H7 (cell line): ENCODE results near the genes SHISAL2B, SREK1IP1 and MAST4.

- RAMPAGE, long total RNA: no peak
Observed at GRCh38 chr5:62387691-62388987, 15.6 kb downstream of the DIMT1 start.

- RAMPAGE, long total RNA: no peak
Observed at GRCh38 chr5:62653321-62653903, 74.8 kb downstream of the LRRC70 start.

DNA sequence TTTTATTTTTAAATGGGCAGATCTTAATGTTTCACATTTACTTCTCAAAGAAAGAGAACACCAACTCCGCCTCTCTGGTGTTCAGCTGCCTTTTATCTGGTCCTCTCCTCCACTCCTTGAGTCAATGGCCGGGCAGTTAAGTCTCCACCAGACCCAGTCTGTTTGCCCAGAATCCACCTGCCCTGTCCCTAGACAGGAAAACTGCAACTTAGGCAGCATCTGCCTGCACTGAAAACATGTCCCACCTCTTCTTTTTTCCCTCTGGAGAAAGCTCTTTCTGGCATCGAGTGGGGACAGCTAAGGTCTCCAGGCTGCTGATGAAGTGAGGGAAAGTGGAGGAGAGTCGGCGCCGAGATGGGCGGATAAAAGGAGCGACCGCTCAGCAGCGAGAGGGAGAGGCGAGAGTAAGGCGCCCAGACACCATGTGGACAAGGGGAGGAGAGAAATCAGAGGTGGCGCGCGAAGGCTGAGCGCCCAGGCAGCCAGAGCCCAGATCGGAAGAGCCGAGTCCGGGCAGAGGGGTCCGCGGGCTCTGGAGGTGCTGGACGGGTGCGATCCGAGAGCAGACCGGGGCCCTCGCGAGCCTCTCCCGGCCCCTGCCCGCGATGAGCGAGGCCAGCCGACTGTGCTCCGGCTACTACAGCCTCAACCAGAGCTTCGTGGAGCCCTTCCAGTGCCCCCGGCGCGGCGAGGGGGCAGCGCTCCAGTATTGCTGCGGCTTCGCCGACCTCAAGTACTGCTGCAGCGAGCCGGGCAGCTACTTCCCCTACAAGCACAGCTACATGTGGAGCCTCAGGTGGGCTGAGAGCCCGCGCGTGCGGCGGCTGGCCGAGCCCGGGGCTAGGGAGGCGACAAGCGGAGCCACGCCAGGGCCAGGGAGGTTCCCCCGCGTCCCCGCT lies at the start of gene SHISAL2B:
Gene SHISAL2B, plus strand, starts transcription at position 485 of the 899 bp plus-strand sequence.
- RAMPAGE, long total RNA: start-site peak on the plus strand centred at position 151 of the sequence, 81 bp wide, 20 reads; start-site peak on the plus strand centred at position 451 of the sequence, 123 bp wide, 341 reads

DNA sequence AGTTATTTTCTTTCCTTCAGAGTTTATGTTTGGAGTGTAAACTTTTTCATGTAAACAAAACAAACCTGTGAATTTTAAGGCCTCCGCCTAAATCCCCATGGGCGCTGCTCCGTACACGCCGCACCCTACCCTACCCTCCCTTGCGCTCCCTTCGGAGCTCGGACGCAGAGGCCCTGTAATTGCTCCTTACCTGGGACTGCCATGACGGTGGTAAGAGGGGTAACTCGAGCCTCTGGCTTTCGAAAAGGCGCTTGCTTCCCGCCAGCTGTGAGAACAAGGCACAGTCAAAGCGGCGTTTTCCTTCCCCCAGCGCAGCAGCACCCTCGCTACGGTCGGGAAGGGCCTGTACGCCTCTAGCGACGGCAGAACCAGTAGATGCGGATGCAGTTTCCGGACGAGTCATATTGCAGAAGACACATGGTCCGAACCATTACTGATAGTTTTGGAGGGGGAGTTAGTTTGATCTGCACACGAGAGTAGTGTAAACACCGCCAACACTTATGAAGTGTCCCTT lies at the start of gene SREK1IP1:
Gene SREK1IP1, minus strand, starts transcription at position 377 of the 514 bp plus-strand sequence.
- RAMPAGE, long total RNA: start-site peak on the minus strand centred at position 280 of the sequence, 121 bp wide, 885 reads

- RAMPAGE, long total RNA: no peak
Observed at GRCh38 chr5:65825100-65825681, 101.2 kb upstream of the ERBIN start.

DNA sequence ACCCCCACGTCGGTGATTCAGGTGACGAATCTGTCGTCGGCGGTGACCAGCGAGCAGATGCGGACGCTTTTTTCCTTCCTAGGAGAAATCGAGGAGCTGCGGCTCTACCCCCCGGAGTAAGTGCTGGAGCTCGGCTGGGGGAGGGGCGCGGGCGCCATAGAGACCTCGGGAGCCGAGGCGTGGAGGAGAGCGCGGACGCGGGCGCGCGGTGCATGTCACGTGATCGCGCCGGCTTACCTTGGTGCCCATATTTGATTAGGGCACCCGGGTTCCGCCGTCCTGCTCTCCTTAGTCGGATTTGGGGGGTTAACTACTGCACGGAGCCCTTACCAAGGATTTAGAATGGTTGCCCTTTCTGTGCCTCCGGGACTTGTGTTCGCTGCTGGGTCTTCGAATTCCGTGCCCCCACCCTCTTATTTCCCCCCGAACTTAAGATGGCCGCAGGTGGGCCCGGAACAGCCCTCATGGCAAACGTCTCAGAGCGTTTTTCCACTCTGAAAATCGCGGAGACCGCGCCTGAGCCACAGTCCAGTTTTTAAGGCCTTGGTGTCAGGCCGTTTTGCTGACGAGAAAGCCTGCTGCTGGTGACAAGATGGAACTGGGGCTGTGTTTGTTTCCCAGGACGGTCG lies 436 bp downstream of the SREK1 start:
- RAMPAGE, long total RNA: no peak

- RAMPAGE, long total RNA: no peak
Observed at GRCh38 chr5:66158074-66159006, 14.2 kb downstream of the SREK1 start.

DNA sequence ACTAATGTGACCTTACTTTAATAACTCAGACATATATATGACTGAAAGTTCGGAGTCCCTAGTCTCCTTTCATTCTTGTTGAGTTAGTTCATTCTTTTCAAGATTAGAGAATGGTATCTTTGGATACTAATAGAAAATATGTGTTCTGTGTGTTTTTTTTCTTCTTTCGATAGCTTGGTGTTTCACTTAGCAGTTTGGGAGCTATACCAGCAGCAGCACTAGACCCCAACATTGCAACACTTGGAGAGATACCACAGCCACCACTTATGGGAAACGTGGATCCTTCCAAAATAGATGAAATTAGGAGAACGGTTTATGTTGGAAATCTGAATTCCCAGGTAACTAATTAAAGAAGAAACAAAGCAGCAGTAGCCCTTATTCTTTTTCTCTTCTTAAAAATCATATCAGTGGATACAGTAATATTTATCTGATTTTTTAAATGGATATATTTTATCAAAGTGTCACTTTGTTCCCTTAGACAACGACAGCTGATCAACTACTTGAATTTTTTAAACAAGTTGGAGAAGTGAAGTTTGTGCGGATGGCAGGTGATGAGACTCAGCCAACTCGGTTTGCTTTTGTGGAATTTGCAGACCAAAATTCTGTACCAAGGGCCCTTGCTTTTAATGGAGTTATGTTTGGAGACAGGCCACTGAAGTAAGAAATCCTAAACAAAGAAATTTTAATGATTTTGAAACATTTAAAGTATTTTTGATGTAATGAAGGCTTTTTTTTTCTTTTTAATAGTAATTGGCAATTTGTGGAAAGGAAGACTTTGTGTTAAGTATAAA lies 18.0 kb downstream of the SREK1 start:
- RAMPAGE, long total RNA: no peak

GRCh38 chr5:66170369-66171199 lies 26.5 kb downstream of the SREK1 start:
- RAMPAGE, long total RNA: no peak

GRCh38 chr5:66595859-66596871 lies at the start of gene MAST4:
Gene MAST4 (plus strand): TSS chr5:66596393.
- RAMPAGE, long total RNA: no peak

GRCh38 chr5:66882661-66883191 lies 286.5 kb downstream of the MAST4 start:
- RAMPAGE, long total RNA: no peak

- RAMPAGE, long total RNA: no peak
Observed at GRCh38 chr5:66958284-66959806, 237.8 kb downstream of the CD180 start.

GRCh38 chr5:67008775-67009482 lies 187.7 kb downstream of the CD180 start:
- RAMPAGE, long total RNA: no peak

GRCh38 chr5:67037087-67037450 lies 159.5 kb downstream of the CD180 start:
- RAMPAGE, long total RNA: no peak

DNA sequence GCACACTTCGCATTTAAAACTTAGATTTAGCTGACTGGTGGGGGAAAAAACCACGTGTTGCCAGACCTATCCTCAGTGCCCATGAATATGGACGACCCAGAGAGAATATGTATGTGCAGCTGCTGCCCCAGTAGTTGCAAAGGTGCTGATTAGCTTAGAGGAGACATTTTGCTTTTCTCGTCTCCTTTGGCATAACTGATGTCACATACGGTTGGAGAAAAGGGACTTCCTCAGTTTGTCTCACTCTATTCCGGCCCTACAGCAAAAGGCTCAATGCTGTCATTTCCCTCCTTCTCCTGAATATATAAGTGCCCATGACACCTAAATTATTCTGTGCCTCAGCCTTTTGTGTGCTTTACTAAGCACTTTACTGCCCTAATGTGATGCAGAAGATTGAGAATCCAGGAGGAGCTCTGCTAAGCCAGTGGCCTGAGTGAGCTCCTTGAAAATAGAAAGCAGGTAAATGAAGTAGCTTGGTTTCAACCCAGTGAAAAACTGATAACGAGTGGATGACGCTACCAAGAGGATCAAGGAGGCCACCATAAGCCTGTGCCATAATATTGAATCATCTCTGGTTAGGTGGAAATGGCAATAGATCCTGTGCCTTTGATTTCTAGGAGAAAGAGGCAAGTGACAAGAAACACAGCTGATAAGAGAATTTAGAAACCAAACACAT lies 7.5 kb downstream of the CD180 start:
- RAMPAGE, long total RNA: no peak

DNA sequence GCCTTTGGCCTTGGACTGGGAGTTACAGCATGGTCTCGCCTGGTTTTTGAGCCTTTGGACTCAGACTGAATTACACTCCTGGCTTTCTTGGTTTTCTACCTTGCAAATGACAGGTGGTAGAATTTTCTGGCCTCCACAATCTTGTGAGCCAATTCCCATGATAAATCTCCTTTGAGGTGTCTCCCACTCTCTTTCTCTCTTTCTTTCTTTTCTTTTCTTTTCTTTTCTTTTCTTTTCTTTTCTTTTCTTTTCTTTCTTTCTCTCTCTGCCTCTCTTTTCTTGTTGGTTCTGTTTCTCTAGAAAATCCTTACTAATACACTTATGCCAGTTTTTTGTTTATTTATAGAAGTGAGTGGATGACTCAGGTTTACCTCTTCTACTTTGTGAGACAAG lies 60.7 kb upstream of the CD180 start:
- RAMPAGE, long total RNA: no peak

DNA sequence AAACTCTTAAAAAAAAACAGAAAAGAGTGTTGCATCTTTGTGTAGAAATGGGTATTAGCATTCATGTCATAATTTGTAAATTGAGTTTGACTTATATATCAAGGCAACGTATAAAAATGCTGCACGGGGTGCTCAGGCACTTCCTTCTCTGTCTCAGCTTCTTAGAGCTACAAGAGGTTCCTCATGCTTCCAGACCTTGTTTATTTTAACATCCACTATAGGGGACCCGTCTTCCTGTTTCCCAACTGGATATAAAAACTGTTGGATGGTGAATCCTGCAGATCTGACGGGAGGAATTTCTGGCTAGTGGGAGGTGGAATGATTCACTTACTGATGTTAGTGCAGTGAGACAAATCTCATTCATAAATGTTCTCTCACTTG lies 108.0 kb upstream of the CD180 start:
- RAMPAGE, long total RNA: no peak

DNA sequence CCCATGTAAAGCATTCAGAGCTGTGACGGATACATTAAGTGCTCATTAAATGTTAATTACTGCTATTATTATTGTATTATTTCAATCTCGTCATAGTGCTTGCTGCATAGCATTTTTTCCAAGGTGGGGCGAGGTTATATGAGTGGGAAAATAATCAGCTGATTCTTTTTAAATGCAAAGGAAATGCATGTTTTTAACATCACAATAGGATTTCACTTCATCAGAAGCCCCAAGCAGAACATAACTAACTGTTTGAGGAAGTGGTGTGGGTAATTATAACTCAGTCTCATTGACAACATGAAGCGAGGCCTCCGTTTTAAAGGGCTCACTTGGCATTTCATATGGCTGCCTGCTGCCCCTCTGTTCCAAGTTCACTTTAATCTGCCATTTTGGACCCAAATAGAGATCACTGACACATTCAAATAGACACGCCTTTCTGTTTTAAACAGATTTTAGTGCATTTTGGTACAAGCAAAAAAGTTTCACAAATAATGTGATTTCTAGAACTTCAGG lies 173.6 kb upstream of the PIK3R1 start:
- RAMPAGE, long total RNA: no peak

- RAMPAGE, long total RNA: no peak
Observed at GRCh38 chr5:68232027-68232607, 16.6 kb downstream of the PIK3R1 start.

GRCh38 chr5:68395898-68396158 lies 180.3 kb downstream of the PIK3R1 start:
- RAMPAGE, long total RNA: no peak